Tongue (tissue), 2 donors: ENCODE data around the genes PNMA8A, PTGIR, TMEM160 and C5AR1.

GRCh38 chr19:46076792-46077426 lies 36.1 kb upstream of the IGFL4 start:
- RAMPAGE, long total RNA, result no peak

DNA sequence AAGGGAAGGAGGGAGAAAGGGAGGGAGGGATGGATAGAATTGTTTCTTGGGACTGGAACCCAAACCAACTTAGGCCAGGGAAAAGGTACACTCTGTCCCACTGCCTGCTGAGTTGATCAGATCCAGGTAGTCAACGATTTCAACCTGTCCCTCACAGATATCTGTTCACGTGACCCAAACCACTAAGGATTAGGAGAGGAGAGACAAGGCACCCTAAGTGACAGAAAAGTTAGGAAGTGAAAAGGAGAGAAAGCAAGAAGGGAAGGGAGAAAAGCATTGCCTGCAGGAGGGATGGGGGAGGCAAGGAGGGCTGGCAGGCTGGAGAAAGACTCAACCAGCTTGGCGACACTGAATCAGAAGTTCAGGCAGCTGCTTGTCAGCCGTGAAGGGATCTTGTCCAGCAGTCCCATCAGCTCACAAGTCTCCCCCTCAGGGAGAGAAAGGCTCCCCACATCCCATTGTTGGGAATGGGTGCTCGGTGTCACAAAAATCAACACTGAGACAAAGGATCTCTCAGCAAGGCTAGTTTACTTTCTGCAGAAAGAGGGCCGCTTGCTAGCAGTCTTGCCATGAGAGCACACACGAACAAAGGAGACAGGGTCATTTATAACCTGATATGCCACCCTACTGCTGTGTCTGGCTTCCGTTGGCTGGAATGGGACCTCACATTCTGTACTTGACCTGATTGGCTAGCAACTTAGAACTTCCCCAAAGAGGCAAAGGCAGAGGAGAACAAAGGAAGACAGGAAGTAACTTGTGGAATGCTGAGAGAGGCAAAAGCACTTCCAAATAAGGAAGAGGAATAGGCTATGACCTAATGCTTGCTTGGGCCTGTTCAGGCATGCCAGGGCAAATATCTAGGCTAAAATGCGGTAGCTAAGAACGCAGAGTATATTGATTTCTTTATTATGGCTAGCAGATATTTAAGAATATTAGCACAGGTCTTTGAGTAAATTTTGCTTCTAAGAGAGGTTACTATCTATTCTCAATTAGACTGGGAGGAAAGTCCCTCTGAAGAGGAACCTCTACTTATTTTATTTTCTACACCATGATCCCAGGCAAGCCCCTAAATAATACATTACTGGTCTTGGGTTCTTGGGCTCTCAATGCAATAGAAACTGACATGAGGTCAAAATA lies 8.6 kb upstream of the IGFL3 start:
- RAMPAGE, long total RNA, result no peak

DNA sequence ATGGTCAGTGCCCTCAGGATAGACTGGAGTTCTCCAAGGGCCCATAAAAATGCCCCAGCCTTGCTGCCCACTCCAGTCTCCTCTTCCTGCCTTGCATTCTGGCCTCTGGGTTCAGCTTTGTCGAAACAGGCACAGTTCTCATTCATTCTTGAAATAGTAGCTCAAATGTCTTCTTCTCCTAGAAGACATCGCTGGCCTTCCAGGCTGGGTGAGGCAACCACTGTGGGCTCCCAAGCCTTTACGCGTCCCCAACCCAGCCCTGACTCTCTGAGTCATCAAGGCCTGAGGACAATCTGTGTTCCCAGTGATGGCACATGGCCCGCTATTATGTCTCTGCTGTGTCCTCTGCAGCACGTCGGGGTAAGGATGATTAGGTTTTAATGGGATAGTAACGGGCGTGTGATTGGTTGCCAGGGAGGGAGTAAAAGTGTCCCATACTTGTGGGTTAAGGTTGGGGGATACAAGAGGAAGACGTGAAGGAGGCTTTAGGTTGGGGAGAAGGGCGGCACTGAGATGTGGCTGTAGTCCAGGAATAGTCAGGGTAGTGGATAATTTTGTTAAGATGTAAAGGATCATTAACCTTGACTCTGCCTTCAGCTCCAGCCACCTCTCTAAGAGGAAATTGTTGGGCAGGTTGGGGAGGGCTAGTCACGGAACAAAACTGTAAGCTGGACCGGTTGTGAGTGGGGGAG lies 28.1 kb upstream of the IGFL1 start:
- RAMPAGE, long total RNA, result no peak

GRCh38 chr19:46351050-46351568 lies 4.2 kb downstream of the PPP5C start:
- RAMPAGE, long total RNA, result no peak

DNA sequence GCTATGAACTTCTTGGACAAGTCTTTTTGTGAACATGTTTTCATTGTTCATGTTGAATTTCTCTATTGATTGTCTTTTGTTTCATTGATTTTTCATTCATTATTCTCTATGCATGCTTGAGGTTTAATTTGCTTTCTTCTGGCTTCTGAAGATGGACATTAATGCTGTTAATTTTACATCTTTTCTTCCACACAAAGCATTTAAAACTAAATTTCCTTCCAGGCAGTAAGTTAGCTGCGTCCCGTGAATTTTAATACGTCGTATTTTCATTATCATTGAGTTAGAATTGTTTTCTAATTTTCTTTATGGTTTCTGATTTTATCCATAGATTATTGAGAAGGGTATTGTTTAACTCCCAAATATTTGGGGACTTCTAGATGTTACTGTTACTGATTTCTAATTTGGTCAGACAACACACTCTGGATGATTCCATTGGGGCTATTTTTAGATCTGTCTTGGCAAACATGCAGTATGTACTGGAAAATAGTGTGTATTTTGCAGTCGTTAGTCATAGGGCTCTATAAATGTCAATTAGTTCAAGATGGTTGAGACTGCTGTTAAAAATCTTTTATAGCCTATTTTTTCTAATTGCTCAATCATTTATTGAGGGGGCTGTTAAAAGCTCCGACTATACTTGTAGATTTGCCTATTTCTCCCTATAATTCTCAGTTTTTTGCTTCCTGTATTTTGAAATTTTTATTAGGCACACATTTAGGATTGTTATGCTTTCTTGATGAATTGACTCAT lies 31.2 kb downstream of the PPP5C start:
- RAMPAGE, long total RNA, result no peak

DNA sequence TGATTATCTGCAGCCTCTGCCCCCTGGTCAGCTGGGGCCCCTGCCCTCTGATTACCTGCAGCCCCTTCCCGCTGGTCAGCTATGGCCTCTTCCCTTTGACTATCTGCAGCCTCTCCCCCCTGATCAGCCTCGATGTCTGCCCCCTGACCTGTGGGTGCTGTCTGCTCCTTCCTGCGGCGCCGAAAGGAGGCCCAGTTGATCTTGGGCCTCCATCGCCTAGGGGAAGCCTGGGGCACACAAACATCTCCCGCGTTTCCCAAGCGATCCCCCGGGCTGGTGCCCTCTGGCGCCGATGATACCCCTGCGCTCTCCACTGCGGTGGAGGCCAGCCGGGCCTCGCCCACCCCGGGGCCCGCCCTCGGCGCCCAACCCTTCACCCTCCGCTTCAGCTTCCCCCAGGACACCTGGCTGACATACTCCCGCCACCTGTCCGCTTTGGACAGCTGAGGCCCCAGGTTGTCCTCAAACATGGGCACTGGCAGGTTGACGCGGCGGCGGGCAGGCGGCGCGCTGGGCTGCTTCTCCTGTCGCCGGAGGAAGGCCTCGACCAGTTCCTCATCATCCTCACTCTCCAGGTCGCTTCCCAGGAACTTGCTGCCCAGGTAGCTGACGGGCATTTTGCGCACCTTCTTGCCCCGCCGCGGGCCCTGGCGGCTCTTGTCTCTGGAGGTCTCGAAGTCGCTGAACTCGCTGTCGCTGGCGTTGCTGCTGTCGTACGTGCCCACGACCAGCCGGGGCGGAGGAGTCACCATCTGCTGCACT lies 1.4 kb downstream of the CCDC8 start:
- RAMPAGE, long total RNA, result no peak

- RAMPAGE, long total RNA, result no peak
Measured at GRCh38 chr19:46426548-46427155, 2.1 kb downstream of the PNMA8C start.

GRCh38 chr19:46470862-46471905 lies at the start of gene PNMA8A:
Gene PNMA8A, minus strand, starts transcription at chr19:46471563.
- RAMPAGE, long total RNA, result no peak

DNA sequence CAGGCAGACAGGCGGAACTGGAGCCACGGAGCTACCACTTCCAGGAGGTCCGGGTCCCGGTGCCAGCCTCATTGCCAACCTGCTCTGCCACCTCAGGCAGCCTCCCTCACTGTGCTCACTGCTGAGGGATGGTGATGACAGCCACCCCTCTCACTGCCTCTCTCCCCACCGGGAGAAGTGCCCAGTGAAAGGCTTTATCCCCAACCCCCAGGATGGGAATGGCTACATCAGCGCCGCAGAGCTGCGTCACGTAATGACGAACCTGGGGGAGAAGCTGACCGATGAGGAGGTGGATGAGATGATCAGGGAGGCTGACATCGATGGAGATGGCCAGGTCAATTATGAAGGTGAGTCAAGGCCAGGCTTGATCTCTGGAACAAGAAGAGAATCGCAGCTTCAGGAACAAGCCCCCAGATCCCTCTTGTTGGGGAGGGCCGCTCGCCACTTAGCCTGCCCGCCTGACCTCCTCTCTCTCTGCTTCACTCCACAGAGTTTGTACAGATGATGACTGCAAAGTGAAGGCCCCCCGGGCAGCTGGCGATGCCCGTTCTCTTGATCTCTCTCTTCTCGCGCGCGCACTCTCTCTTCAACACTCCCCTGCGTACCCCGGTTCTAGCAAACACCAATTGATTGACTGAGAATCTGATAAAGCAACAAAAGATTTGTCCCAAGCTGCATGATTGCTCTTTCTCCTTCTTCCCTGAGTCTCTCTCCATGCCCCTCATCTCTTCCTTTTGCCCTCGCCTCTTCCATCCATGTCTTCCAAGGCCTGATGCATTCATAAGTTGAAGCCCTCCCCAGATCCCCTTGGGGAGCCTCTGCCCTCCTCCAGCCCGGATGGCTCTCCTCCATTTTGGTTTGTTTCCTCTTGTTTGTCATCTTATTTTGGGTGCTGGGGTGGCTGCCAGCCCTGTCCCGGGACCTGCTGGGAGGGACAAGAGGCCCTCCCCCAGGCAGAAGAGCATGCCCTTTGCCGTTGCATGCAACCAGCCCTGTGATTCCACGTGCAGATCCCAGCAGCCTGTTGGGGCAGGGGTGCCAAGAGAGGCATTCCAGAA lies 7.8 kb downstream of the CALM3 start:
- RAMPAGE, long total RNA, result no peak

- RAMPAGE, long total RNA, result no peak
Measured at GRCh38 chr19:46624845-46625918, at the start of gene PTGIR. Gene PTGIR, minus strand, starts transcription at chr19:46625089.

DNA sequence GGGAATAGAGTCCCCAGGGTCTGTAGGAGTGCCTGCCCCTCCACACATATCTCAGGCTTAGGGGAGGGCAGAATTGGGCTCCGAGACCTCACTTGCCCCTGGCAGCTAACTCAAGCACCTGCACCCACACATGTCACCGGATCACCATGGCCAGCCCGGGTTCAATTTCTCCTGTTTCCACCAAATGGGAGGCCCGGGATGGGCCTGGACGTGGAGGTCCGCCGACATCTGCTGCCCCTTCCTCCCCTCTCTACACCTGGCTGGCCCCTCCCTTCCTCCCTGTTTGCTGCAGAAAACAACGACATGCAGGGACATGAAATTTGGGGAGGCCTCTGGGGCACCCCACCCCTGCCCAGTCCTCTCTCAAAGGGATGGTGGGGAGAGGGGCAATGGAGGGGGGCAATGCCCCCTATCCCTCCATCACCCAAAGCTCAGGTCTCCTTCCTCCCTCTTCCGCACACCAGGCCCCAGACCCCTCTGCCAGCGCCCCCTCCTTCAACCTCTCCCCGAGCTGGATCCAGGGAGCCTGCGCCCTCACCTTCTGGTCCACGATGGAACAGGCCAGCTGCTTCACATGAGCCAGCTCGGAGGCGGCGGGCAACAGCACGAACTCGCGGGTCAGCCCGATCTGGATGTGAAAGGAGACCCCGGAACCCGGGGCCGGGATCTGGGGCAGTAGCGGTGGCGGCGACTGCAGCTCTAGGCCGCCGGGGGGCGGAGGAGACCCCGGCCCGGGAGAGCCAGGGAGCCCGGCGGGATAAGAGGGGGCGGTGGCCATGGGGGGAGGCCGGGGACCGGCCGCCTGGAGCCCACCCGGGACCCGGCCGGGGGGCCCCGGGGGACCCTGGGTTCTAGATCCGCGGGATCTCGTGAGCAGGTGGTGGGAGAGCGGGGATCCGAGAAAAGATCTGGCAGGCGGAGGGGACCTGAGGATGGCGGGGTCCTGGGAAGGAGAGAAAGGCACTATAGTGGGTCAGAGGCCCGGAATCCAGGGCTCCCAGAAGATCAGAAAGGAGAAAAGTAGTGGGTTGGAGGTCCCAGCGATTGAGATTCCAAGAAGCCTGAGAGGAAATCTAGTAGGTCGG lies 979 bp downstream of the PRKD2 start:
- RAMPAGE, long total RNA, result no peak

- RAMPAGE, long total RNA, result no peak
Measured at GRCh38 chr19:46737448-46738096, 8.3 kb upstream of the FKRP start.

- RAMPAGE, long total RNA, result no peak
Measured at GRCh38 chr19:46898457-46899076, 37.8 kb downstream of the ARHGAP35 start.

DNA sequence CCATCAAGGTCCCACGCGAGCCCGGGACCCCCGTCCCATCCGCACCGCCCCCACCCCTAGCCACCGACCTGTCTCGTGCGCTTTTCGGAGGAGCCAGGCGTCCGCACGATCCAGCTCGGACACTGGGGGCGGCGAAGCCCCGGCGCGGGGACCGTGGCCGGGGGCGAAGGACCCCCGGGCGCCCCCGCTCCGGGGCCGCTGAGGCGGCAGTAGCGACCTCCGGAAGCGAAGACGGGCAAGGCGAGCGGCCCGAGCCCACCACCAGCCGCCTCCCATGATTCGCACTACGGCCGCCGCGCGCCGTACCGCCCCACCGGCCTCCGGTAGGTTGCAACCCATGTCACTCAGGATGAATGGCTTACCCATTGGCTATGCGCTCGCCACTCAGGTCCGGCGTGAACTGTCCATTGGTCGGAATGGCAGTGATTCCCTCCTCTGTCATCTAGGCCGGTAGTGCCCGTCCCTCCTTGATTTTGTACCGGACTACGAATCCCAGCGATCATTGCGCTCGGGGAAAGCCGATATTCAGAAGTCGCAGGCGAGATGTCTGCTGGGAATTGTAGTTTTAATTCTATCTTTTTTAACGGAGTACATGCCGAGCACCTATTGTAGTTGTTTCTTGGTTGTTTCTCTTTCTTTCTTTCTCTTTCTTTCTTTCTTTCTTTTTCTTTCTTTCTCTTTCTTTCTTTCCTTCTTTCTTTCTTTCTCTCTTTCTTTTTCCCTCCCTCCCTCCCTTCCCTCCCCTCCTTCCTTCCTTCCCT lies at the start of gene TMEM160:
TMEM160 (minus strand) TSS at position 286 of the 761 bp plus-strand sequence.
- RAMPAGE, long total RNA, result no peak

DNA sequence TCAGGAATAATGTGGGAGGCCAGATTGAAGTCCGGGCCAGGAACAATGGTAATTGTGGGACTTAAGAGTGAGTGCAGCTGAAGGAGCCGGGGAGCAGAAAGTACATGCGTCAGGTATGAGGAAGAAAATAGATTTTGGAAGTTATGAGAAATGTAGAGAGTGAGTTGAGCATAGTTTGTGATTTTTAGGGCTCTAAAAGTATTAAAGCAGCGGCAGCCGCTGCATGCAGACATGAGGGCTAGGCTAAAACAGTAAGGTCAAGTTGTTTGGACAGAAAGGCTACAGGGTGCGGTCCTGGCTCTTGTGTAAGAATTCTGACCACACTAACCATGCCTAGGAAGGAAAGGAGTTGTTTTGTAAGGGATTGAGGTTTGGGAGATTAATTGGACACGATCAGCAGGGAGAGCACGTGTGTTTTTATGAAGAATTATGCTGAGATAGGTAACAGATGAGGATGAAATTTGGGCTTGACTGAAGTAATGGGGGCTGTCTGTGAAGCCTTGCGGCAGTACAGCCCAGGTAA lies 3.3 kb upstream of the TMEM160 start:
- RAMPAGE, long total RNA, result no peak

- RAMPAGE, long total RNA, result no peak
Measured at GRCh38 chr19:47145768-47146357, 15.2 kb downstream of the SAE1 start.

GRCh38 chr19:47309542-47310490 lies at the start of gene C5AR1:
Gene C5AR1, plus strand, starts transcription at chr19:47309861.
- RAMPAGE, long total RNA, result no peak

DNA sequence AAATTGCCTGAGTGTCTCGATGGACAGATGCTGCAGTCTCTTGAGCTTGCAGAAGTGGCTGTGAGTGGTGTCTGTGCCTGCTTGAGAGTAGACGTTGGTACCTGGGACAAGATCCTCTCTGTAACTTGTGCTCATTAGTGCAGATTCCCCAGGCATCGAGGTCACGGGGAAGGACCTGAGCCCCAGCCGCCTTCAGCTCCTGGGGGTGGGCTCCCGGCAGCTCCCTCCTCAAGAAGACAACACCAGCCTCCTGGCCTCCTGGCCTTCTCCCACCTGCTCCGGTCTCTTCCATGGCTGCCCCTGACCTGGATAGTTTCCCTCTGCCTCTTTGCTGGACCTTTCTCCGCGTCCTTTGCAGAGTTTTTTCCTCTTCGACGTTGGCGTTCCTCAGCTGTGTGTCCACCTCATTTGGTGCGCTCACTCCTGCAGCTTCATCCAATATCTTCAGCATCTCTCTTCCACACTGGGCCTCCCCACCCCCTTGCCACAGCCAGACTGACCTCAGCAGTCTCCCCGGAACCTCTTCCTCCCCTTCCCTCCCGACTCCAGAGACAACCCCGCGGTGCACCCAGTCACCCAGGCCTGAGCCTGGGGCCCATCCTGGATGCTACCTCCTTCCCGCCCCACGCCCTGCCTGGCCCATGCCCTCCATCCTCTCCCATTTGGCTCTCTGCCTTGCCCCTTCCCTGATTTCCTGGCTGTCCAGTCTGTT lies 8.3 kb upstream of the C5AR2 start:
- RAMPAGE, long total RNA, result no peak

DNA sequence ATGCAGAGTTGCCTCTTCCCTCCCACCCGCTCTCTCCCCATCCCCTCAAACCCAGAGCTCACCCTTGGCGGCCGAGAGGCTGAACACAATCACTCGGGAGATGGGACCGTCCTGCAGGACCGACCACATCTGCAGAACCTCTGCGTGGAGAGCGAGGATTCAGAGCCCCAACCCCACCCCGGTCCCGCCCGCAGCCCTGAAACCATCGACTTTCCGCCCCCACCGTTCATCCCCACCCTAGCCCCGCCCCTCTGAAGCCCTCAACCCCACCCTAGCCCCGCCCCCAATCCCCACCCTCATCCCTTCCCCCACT lies 4.3 kb downstream of the KPTN start:
- RAMPAGE, long total RNA, result no peak

DNA sequence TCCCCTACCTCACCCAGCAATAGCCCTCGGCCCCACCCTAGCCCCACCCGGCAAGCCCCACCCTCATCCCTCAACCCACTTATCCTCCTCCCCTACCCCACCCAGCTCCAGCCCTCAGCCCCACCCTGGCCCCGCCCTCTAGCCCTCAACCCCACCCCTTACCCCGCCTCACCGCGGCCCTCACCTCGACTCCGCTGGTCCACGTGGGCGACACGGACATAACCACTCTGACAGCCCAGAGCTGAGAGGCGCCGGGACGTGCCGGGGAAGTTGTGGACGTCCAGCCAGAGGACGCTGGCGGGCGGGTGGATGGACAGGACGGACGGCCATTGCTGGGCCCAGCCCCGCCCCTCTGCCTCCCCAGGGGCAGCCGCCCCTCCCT lies 3.9 kb downstream of the KPTN start:
- RAMPAGE, long total RNA, result no peak